AG04449 (cell line): ENCODE results near the genes ZNF202, OR10G4, OR10D3, OR8G1, VSIG2 and TMEM218.

DNA sequence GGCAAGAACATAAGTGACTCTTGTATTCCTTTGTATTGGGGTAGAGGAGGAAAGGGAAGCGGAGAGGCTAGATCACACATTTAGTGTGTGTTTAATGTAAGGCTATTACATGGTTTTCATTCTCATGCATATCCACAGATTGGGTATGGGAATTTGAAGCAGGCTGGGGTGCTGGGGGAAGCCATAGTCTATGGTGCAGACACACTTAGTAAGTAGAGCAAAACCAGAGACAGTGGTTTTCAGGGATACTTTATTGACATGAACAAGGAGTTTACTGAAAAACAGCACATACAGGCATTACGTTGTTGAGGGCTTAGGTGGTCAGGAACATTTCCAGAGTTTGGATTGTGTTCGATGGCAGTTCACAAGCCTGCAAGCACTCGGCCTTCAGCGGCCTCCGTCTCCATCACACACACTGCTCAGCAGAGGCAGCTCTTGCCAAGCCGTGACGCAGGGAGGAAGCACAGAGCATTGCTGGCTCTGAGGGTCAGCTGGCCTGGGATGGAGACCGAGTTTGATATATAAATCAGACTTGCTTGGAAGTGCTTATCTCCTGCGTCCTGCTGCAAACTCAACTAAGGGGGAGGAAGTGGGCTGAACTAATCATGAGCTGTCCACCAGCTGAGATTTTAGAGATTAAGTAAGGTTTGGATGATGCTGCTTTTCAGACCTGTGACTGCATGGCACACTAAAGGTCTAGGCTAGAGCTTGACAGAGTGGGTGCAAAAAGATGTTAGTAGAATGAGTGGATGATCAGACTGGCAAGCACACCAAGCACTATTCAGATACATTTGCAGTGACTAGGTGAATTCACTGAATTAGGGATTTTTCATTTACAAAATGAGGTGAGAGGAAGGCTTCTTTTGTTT is 25.2 kb downstream of the SCN3B start:
- RRBS, result no CpG with 5 or more reads among the region's 10 CpGs

- RRBS, result 2% methylated on average over 26 of the region's 72 CpGs
Measured at GRCh38 chr11:123740707-123741934, at the start of gene ZNF202. Gene ZNF202 (minus strand): TSS chr11:123741660.

- RRBS, result no CpG with 5 or more reads among the region's 2 CpGs
Measured at GRCh38 chr11:123886519-123886959, 1.1 kb upstream of the TMEM225 start.

- RRBS, result no CpG with 5 or more reads among the region's 2 CpGs
Measured at GRCh38 chr11:124012846-124013282, at the start of gene OR10G4. Gene OR10G4 (plus strand): TSS chr11:124012997.

DNA sequence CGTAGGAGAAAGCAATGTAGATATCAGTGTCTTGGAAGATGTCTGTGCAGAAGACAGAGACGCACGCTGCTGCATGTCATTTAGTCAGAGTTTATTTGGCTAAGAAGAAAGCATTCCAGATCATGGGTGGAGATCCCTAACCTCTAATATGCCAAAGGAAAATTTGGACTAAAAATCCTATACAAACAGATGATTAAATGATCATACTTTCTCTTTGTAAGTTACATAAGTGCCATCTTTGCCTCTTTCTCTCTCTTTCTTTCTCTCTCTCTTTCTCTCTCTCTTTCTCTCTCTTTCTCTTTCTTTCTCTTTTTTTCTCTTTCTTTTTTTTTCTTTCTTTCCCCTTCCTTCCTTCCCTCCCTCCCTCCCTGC is at the start of gene OR10D3:
Gene OR10D3, plus strand, starts transcription at position 178 of the 372 bp plus-strand sequence.
- RRBS, result no CpG with 5 or more reads among the region's 3 CpGs

GRCh38 chr11:124240979-124241387 is at the start of gene OR8G1:
Gene OR8G1 (plus strand): TSS chr11:124241095.
- RRBS, result no CpG with 5 or more reads among the region's 2 CpGs

GRCh38 chr11:124638180-124639173 is 15.8 kb downstream of the TBRG1 start:
- RRBS, result no CpG with 5 or more reads among the region's 8 CpGs

DNA sequence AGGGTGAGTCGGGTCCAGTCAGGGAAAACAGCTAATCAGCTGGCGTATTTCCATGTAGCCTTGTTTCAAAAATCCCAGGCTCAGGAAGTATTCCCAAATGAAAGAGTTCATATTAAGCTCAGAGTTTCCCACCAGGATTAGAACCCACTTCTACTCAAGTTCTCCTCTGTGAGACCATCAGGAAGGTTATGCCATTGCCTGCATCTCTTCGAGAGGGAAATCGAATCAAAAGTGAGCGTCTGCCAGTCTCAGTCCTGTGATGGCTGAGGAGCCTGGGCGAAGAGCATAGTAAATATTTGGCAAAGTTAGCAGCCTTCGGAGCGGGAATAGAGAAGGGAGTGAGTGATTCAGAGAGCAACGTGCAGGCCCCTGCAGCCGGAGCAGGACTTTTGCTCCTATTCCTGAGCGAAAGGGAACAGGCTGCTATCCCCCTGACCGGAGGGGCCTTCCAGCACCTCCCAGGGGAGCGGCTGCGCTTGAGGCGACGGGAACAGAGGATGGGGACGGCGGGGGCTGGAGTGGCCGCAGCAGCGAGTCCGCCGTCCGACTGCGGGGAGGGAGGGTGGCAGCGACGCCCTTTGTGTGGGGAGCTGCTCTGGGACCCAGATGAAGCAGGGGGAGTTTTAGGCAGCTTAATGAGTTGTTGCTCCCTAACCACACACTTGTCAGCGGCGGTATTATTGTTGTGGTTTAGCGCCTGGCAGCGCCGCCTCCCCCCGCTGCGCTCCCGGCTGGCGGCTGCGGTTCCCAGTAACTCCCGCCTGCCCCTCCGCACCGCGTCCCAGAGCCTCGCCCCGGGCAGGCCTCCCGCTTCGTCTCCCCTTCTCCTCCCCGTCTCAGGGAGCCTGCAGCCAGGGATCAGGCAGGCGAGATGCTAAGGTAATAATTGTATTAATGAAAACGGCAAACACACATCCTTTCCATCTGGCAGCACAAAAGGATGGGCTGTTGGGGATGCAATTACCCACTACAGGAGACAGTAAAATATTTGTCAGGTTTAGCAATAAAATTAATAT is 21.7 kb upstream of the NRGN start:
- RRBS, result 2% methylated on average over 12 of the region's 47 CpGs

DNA sequence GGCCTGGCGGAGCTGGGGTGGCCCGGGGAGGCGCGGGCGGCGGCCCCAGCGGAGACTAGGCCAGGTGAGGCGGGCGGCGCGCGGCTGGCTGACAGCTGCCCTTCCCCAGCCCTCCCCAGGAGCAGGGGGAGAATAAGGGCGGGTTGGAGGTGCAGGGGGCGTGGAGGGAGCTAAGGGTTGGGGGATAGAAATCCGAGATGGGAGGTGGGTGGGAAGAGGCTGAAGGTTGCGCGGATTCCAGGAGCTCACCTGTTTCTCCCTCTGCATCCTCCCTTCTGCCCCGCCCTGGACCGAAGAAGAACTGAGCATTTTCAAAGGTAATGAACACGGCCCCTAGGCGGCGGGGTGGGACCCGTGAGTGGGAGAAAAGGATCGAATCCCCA is 5.9 kb downstream of the NRGN start:
- RRBS, result 9% methylated on average over 2 of the region's 24 CpGs

DNA sequence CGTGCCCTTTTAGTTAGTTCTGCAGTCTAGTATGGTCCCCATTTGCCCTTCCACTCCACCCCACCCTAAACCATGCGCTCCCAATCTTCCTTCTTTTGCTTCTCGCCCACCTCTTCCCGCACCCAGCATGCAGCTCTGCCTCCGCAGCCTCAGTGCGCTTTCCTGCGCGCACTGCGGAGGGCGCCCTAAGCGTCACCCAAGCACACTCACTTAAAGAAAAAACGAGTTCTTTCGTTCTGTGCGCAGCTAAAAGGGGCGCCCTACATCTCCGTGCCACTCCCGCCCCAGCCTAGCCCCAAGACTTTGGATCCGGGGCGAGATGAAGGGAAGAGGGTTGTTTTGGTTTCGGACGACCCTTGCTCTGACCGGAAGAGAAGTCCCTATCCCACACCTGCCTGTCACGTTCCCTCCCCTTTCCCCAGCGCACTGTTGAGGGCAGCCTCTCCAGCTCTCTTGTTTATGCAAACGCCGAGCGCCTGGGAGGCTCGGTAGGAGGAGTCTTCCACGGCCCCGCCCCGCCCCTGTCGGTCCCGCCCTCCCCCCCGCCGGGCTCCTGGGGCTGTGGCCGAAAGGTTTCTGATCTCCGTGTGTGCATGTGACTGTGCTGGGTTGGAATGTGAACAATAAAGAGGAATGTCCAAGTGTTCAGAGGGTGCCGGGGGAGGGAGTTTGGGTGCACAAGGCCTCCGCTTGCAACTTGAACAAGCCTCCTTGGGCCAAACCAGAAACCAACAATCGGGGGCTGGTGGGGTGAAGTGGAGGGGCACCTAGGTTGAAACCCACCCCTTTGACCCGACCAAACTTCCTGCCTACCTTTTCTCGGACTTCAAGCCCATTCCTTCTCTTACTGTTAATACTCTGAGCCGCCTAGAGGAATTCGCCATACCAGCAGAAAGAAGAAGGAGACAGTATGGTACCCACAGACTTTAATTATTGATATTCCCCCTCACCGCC is 5.2 kb downstream of the VSIG2 start:
- RRBS, result no CpG with 5 or more reads among the region's 45 CpGs

- RRBS, result 11% methylated on average over 20 of the region's 47 CpGs
Measured at GRCh38 chr11:124751661-124752594, at the start of gene VSIG2. Gene VSIG2 (minus strand): TSS chr11:124752255.

DNA sequence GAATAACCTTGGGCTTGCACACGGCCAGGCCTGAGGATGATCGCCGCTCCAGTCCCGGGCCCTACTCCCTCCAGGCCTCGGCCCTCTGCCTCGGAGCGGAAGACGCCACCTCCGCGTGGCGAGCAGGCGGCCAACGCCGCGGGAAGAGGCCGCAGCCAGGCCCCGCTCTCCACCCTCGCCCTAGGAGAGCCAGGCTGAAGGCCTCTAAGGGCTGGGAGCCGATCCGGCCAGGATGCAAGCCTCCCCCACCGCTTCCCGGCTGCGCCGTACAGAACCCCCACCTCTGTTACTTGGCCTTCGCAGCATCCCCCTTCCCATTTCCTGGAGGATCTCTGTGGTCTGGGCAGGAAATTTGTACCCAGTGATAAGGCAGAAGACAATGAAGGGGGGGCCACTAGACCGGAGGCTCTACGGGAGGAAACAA is 2.6 kb downstream of the ESAM start:
- RRBS, result 25% methylated on average over 2 of the region's 27 CpGs

GRCh38 chr11:124798870-124799295 is 1.3 kb downstream of the MSANTD2 start:
- RRBS, result no CpG with 5 or more reads among the region's 7 CpGs

GRCh38 chr11:125072317-125073033 is 9.4 kb downstream of the SLC37A2 start:
- RRBS, result 89% methylated on average over 1 of the region's 12 CpGs

DNA sequence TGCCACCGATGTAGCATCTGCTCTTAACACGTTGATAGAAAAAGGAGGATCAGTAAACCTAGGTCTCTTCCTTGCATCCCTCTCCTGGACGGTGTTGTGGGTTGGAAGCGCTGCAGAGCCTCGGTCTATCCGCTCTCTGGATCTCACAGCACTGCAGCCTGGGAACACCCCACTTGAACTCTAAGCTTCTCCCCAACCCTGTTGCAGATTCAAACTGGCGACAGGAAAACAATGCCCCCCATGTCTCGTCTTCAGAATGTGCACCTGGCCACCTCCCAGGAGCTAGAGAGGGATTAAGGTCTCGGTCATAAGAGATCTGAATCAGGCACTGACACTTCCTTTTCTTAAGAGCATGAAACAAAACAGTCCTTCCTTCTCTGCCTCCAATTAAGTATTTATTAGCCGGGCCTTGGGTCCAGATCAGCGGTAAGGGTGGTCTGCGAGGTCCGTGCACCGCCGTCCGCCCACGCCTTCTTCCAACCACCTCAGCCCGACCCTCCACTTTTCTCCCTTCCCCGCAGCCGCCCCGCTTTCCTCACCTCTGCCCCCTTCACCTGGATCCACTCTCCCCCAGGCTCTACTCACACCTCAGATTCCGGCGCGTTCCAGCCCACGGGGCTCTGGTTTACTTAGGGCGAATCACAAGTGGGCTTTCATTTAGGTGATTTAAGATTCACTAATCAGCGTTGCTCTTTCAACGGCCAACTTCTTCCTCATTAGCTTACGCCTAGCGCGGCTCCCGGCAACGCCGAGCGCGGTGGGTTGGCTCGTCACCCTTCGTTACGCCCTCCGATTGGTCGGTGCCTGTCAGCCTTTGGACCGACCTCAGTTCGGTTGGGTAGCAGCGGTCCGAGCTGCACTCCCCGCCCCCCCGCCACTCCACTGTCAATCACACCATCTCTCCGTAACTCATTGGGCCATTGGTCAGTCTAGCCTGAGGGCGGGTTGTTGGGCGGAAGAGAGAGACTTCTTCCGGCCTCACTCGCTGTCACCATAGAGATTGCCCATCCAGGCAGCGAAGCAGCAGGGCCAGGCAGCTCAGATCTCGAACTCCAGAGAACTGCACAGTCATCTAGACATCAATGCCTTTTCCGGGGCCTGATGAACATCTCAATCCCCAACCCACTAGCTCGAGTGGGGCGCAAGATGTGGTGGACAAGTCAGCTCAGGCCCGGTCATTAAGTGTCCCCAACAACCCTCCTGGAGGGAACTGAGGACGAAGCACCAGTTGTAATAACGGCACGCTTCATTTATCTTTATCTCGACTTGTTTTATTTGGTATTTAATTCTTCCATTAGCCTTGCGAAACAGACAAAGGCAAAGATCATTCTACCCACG is at the start of gene TMEM218:
Gene TMEM218, minus strand, starts transcription at position 627 of the 1,338 bp plus-strand sequence.
- RRBS, result 59% methylated on average over 3 of the region's 64 CpGs

DNA sequence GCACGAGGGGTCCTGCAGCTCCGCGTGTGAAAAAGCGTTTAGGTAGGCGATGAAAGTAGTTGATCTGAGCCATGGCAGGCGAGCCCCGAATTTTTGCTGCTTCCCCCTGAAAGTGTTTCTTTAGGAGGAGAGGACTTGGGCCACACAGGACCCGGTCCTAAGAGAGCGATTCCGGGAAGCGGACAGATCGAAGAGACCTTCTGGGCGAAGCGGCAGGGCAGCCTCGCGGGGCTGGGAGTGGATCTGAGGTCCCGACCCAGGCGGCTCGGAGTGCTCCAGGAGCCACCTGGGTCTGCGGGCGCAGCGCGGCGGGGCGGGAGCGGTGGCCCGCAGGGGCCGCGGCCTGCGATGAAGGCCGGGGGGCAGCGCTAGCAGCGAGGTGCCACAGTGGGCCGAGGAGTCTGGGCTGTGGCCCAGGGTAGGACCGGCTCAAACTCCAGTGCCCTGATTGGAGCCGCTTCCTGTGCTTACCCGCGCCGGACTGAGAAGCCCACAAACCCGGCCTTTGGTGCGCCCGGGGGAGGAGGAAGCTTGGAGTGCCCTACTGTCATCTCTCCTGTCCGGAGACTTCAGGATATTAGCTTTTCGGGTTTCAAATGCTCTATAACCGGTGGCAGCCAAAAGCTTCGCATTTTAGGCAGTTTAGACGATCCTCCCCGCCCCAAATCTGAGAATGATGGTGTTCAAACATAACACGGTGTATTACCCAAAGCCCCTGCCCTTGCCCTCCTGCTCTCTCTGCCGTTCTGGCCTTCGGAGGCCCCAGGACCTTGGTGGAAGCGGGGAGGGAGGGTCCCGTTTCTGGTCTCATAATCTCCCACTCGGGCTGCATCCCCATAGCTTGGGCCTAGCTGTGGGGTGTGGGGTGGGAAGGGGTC is 2.0 kb downstream of the PKNOX2 start:
- RRBS, result 7% methylated on average over 9 of the region's 54 CpGs

GRCh38 chr11:125350885-125351671 is 145.0 kb downstream of the FEZ1 start:
- RRBS, result 40% methylated on average over 7 of the region's 30 CpGs

DNA sequence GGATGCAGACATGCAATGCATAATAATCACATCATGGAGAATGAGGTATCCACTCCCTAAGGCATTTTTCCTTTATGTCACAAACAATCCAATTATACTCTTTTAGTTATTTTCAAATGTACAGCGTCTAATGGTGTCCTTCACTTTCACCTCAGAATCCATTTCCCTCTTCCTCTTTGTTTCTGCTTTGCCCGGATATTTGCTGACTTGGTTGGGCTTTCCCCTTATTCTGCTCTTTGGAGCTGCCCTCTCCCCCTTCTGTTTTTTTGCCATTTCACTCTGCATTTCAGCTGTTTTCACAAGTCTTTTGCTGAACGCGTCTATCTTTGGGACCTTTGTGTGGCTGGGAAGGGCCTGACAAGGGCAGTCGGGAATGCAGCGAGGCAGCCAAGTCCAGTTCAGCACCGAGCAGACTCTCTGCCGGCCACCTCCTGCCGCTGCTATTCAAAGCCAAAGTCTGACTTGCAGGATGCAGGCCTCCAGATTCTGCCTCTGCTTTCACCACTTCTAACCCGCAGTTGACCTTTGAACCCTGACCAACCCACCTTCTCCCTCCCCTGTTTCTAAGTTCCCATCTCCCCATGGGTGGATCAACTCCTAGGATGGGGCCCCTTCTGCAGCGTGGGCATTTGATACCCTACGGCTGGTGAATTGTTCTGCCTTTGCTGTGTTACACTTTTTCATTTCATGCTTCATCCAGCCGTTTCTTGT is 38.2 kb downstream of the FEZ1 start:
- RRBS, result no CpG with 5 or more reads among the region's 13 CpGs

- RRBS, result no CpG with 5 or more reads among the region's 4 CpGs
Measured at GRCh38 chr11:126124419-126124984, 61.8 kb upstream of the CDON start.